ENCODE results near the genes POLD2, MYL7, GCK and YKT6.

DNA sequence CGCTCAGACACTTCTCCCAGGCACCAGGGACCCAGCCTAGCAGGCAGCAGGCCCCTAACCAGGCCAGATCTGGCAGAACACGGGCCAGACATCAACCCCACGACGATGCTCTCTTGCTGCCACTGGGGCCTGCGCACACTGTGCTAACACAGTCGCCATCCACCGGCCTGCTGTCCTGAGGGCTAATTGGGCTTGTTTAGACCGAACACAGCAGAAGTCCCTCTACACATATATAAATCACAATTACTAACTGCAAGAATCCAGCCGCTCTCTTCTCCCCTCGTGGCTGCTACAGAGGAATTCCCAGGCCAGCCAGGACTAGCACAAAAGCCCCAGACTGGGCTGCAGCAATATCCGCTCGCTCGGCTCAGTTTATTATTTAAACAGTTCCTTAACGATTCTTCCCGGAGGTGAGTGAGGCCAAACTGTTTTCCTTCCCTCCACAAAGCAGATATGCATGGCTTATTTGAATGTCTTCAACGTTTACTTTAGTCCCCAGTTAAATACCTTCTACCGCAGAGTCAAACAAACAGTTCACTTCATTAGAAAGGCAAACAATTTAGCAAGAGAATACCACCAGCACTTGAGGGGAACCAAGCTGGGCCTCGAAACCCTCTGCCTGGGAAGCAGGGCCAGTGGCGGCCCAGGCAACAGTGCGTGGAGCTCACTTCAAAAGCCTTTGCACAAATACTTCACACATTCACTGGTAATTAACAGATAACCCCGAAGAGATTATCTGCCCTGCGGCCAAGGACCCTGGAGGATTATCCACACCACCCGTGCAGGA lies 145.4 kb downstream of the GLI3 start:
- RRBS: no CpG with 5 or more reads among the region's 23 CpGs

- RRBS: no CpG with 5 or more reads among the region's 13 CpGs
These were observed 9.6 kb downstream of the GLI3 start for GRCh38 chr7:42227359-42227842.

DNA sequence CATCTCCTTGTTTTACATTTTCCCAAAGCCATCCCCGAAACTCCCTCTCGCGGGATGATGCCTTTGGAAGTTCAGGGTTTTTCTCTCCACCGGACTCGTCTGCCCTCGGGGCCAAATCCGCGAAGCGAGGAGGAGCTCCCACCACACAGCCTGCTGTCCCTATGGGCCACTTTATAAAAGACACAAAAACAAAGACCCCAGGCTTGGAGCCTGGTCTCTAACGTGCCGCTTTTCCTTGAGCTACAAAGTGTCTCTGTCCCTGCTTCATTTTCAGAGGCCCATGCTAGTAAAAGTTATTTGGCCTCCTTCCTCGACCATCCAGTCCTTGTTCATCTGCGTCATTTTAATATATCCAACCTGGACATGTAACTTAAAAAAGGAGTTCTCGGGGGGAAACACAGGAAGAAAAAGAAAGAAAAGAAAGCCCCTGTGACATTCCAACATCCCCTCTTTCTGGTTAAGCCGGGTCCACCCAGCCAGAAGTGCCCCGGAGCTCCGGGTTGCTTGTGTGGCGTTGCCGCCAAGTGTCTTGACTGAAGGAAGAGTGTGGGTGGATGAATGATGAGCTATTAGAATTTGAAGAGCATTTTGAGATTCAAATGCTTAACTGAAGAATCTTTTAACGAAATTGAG lies 1.5 kb upstream of the GLI3 start:
- RRBS: no CpG with 5 or more reads among the region's 20 CpGs

- RRBS: 2% methylated on average over 3 of the region's 31 CpGs
These were observed 256.5 kb upstream of the GLI3 start for GRCh38 chr7:42493333-42494073.

GRCh38 chr7:43248769-43249447 lies 136.5 kb downstream of the HECW1 start:
- RRBS: 36% methylated on average over 11 of the region's 28 CpGs

- RRBS: no CpG with 5 or more reads among the region's 8 CpGs
These were observed 181.8 kb downstream of the HECW1 start for GRCh38 chr7:43294025-43294844.

- RRBS: no CpG with 5 or more reads among the region's 2 CpGs
These were observed 41.8 kb upstream of the STK17A start for GRCh38 chr7:43541229-43541448.

GRCh38 chr7:43632157-43632958 lies 49.5 kb downstream of the STK17A start:
- RRBS: no CpG with 5 or more reads among the region's 7 CpGs

DNA sequence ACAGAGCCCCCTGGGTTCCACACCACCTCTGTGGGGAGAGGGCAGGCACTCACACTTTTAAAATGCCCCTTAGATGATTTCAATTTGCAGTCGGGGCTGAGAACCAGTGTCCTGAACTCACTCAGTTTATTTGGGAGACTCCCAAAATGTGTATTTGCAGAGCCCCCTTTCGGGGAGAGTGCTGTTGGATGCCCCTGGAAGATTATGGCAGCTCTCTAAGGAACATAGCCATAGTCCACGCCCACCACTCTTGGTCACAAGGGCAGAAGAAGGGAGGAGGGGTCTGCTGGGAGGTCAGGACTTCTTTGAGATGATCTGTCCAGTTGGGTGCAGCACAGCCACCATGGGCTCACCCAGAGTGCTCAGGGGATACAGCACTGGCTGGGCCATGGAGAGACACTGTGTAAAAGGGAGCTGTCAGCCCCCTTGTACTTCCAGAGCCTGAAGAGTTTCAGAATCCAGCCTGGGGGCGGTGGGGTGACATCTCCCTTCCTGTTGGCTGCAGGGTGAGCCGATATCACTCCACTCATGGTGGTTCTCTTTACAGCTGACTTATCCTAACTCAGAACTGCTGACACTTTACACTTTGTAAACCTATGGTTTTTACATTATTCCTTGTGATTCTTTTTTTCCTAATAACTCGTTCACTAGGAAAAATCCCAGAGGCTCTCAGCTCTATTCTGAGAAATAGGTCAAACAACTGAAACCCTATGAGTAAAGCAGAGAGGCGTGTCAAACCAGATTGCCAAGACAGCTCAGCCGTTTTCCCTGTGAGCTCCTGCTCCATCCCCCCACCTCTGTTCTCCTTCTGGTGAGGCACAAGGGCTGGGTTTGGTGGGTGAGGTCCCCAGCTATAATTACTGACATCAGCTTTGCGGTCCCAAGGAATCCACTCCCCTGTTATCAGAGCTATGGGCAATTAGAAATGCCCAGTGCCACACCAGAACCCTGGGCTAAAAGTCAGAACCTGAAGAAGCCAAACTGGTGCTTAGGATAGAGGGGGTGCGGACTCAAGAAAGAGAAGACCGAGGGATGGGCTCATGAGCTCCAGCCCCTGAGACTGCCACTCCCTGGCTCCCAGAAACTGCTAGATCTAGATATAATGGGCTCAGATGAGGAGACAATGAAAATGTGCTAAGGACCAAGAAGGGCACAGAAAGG lies 3.2 kb upstream of the MRPS24 start:
- RRBS: no CpG with 5 or more reads among the region's 11 CpGs

DNA sequence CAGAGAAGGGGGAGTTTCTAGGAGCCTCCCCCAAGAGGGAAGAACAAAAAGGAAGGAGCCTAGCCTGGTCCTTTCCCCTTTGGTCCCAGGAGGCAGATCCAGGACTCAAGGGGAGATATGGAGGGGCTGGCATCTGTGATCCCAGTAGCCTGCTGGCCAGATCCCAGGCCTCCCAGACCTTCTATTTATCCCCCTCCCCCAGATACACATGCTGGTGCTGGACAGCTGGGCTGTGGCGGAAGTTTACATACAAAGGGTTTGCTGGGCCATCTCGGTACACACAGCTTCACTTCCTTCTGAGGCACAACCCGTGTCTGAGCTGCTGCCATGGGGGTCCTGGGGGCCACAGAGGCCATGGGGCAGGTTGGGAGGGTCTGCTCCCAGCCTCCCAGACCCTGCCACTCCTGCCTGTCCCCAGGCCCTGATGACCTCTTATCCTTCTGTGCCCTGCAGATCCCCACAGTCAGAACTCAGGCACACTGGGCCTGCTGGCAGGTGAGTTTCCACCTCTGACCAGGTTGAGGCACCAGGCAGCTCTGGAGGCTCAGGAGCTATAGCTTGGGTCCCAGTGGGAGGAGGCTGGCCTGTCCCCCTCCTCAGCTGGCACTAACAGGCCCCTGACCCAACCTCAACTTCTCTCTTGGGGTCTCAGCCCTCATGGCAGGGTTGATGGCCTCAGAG lies 3.0 kb upstream of the AEBP1 start:
- RRBS: no CpG with 5 or more reads among the region's 3 CpGs

GRCh38 chr7:44122901-44124061 lies at the start of gene POLD2:
TSS of gene POLD2 (minus strand) at chr7:44123548.
- RRBS: 2% methylated on average over 12 of the region's 92 CpGs

- RRBS: no CpG with 5 or more reads among the region's 5 CpGs
These were observed at the start of gene MYL7 for GRCh38 chr7:44141205-44141716. TSS of gene MYL7 (minus strand) at chr7:44141332.

- RRBS: no CpG with 5 or more reads among the region's 6 CpGs
These were observed 16.1 kb upstream of the MYL7 start for GRCh38 chr7:44157293-44157639.

GRCh38 chr7:44177616-44178204 lies 11.5 kb downstream of the GCK start:
- RRBS: no CpG with 5 or more reads among the region's 5 CpGs

- RRBS: no CpG with 5 or more reads among the region's 5 CpGs
These were observed at the start of gene GCK for GRCh38 chr7:44189231-44189583. TSS of gene GCK (minus strand) at chr7:44189439.

GRCh38 chr7:44200732-44201432 lies at the start of gene YKT6:
TSS of gene YKT6 (plus strand) at chr7:44200978.
- RRBS: 5% methylated on average over 4 of the region's 56 CpGs

GRCh38 chr7:44258918-44260055 lies 58.5 kb downstream of the YKT6 start:
- RRBS: no CpG with 5 or more reads among the region's 23 CpGs

GRCh38 chr7:44467703-44468091 lies 22.8 kb downstream of the NUDCD3 start:
- RRBS: no CpG with 5 or more reads among the region's 9 CpGs

DNA sequence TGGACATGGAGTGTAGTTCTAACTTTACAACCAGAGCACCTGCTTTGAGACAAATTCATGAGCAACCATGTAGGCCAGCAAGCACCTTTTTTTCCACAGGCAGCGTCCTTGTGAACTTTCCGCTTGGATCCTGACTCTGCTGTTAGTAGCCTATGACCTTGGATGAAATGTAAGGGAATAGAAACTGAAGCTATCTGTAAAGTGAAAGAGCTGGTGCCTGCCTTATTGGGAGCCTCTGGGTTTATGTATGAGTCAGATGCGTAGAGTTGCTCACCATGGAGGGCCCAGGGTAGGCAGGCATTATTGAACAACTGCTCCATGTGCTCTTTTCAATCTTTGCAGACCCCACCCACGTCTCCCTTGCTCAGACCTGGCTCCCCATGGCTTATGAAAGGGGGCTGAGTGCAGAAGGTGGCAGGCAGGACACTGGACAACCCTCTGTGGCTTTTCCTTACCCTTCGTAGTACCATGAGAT lies 16.3 kb downstream of the OGDH start:
- RRBS: no CpG with 5 or more reads among the region's 5 CpGs

DNA sequence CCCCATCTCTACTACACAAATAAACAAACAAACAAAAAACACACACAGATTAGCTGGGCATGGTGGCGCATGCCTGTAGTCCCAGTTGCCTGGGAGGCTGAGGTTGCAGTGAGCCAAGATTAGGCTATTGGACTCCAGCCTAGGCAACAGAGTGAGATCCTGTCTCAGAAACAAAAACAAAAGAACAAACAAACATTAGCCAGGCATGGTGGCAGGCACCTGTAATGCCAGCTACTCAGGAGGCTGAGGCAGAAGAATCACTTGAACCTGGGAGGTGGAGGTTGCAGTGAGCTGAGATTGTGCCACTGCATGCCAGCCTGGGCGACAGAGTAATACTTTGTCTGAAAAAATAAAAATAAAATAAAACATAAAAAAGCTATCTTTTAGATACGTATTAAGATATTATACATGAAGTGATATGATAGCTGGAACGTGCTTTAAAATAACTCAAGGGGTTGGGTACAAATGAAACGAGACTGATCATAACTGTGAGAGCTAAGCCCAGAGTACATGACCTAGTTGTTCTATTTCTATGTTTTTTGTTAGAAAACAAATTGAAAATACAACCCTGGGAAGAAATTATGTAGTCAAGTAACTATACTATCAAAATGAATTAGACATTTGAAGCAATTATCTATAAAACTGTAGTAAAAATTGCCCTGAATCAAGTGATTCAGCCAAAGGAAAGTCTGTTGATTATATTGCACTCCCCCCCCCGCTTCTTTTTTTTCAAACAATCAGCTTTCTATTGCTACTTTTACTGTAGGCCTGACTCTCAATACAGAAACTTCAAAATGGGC lies 16.9 kb downstream of the H2AZ2 start:
- RRBS: no CpG with 5 or more reads among the region's 6 CpGs